T-cell (primary cell): ENCODE data around the genes LDHAL6B and GTF2A2.

DNA sequence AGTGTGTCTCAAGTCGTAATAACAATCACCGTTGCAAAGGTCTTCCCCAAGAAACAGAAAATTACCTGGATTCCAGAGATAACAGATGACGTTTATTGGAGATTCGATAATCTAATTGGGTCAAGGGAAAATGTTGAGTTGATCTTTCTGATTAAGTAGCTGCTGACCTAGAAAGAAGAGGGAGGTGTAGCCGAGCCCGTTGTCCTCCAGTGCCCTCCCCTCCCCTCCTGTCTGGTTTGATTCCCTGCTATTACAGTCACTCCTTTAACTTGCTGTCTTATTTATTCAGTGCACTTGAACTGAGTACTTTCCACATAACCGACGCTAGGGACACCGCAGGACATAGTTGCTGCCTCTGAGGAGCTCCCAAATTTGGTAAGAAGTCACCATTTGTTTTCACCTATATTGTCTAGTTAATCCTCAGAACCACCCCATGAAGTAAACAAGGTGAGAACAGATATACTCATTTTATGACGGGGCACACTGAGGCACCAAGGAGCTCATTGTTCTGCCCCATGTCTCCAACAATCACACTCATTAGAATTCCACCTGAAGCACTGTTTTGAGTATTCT lies 103.7 kb downstream of the AQP9 start:
- PRO-cap, 7 experiments: no peak in any of the 7 experiments

DNA sequence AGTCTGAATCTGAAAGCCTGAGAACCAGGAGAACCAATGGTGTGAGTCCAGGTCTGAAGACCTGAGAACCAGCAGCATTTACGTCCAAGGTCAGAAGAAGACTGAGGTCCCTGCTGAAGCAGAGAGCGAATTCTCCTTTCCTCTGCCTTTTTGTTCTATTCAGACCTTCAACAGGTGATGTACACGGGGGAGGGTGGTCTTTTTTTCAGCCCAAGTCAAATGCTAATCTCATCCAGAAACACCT lies 144.7 kb downstream of the AQP9 start:
- PRO-cap, 7 experiments: no peak in any of the 7 experiments

GRCh38 chr15:58447519-58448147 lies 15.8 kb downstream of the LIPC start:
- PRO-cap, 7 experiments: no peak in any of the 7 experiments

DNA sequence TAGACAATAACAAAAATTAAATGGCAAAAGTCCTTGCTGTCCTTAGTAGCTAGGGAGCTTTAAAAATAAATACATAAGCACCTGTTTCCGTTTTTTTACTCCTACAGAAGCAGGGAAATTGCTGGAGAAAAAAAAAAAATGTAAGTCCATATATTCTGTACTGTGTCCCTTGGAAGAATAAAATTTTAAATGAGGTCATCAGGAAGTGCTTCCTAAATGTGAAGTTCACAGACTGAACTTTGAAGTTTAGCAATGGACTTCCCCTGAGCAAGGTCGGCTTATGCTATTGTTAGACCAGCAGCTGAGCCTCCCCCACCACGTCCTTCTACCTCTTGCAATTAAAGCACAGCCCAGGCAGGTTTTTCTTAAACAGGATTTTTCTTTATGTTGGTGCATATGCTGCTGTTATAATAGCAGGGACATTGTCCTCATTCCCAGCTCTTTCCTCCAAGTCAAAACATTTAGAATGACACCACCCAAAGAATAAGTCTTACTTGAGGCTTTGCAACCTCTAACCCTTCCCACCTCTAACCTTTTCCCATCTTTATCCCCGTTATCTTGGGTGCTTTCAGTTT lies 26.3 kb downstream of the LIPC start:
- PRO-cap, 7 experiments: no peak in any of the 7 experiments

GRCh38 chr15:58473679-58474123 lies 41.9 kb downstream of the LIPC start:
- PRO-cap, 7 experiments: peak in 2 of 7 experiments; most common plus-strand start chr15:58474070 (in 1); most common minus-strand start chr15:58473909 (in 2)

- PRO-cap, 7 experiments: no peak in any of the 7 experiments
Measured at GRCh38 chr15:58477127-58477906, 45.5 kb downstream of the LIPC start.

- PRO-cap, 7 experiments: no peak in any of the 7 experiments
Measured at GRCh38 chr15:58546541-58547090, 114.8 kb downstream of the LIPC start.

GRCh38 chr15:58770821-58771060 lies 361 bp upstream of the MINDY2 start:
- PRO-cap, 7 experiments: peak in 1 of 7 experiments; most common minus-strand start chr15:58770968 (in 1)

DNA sequence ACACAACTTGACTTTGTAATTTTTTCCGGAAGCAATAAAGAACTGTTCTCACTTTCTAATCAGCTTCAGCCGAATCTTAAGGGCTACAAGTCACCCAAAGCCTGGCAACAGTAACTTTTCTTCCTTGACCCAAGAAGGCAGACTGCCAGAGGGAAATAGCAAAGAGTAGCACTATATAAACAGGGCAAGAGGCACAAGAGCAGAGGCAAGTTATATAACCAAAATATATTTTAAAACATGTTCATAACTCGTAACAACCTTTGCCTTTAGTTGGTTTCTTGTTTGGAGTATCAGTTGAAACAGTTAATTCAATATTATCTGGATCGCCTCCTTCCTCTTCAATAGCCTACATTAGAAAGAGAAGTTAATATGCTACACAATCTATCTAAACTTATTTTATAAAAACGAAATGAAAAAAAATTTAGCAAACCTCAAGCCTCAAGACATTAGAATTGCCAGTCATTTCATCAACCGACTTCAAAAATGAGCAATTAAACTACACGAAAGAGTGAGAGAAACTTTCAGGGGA lies 1.3 kb downstream of the SLTM start:
- PRO-cap, 7 experiments: no peak in any of the 7 experiments

- PRO-cap, 7 experiments: no peak in any of the 7 experiments
Measured at GRCh38 chr15:59124237-59124801, 19.4 kb downstream of the CCNB2 start.

- PRO-cap, 7 experiments: no peak in any of the 7 experiments
Measured at GRCh38 chr15:59206540-59206996, at the start of gene LDHAL6B. Gene LDHAL6B, plus strand, starts transcription at chr15:59206843.

DNA sequence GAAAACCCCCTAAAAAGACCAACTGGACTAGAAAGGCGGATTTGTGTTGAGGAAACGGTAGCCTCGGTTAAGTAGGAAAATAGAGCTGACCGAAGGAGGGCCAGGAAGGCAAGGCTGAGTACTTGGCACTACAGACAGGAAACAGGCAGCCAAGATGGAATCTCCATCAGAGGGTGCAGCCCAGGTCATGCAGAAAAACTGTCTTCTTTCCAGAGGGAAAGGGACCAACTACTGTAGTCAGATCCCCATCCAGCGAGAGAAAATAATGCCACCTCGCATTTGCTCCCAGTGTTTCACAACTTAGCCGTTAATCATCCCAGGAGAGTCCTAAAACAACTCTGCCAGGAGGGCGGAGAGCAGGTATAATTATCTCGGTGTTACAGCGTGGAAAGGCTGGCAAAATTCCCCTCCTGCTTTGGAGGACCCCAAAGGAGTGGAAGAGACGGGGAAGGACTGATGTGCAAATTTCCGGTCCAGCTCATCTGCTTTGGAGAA lies 77.3 kb downstream of the MYO1E start:
- PRO-cap, 7 experiments: no peak in any of the 7 experiments

DNA sequence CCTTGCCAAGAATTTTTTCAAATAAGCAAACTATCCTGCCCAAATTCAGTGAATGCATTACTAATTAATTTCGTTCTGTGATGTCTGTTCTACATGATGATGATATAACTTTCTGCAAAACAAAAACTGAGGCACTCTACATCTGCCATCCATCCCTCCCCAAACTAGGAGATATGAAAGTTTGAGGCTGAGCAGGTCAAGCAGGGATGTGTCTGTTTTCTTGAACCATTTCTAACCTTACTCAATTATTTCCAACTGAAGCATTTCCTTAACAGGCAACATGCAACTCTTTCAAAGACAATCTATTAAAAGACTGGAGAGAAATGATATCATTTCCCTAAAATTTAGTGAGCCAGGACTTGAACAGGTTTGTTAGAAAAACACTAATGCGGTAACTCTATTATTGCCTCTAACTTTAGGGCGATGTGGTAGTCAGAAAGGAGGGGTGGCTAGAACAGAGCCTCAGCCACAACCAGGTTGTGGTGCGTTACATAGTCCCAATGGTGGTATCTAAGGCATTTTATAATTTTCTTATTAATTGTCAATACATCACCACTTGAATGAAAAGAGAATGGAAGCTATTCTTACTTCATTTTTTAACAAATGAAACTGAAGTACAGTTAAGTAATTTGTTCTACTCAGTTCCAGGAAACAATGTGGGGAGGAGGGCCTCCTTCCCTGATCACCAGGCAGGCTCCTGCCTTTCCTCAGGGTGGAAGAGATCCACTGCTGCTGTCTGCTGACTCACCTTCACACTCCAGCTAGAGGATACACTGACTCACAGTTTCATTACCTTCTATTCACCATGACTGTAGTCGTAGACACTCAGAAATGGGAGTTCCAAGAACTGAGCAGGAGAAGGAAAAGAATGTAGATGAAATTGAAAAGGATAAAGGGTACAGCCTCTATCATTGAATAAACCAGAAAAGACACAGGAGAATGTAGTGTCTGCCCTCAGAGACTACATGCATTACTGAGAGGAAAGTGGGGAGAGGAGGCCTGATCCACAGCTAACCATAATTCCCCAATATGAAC lies 22.8 kb downstream of the MYO1E start:
- PRO-cap, 7 experiments: no peak in any of the 7 experiments

DNA sequence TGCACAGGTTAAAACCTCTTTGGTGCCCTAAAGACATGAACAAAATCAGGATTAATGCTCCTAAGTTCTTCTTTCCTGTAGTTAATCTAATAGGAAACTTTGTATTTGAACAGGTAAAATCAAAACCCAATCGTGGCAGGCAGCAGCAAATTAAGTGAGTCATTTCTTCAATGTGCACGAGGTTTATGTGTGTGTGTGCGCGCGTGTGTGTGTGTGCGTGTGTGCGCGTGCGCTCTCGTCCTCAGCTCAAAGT lies 851 bp downstream of the FAM81A start:
- PRO-cap, 7 experiments: no peak in any of the 7 experiments

- PRO-cap, 7 experiments: no peak in any of the 7 experiments
Measured at GRCh38 chr15:59553808-59554464, 57.6 kb upstream of the GCNT3 start.

GRCh38 chr15:59593168-59593560 lies 18.4 kb upstream of the GCNT3 start:
- PRO-cap, 7 experiments: no peak in any of the 7 experiments

- PRO-cap, 7 experiments: no peak in any of the 7 experiments
Measured at GRCh38 chr15:59625724-59626335, 14.2 kb downstream of the GCNT3 start.

- PRO-cap, 7 experiments: peak in 7 of 7 experiments; most common plus-strand start chr15:59657645 (in 4); most common minus-strand start chr15:59657515 (in 7)
Measured at GRCh38 chr15:59656929-59658040, at the start of gene GTF2A2. Gene GTF2A2, minus strand, starts transcription at chr15:59657515.

DNA sequence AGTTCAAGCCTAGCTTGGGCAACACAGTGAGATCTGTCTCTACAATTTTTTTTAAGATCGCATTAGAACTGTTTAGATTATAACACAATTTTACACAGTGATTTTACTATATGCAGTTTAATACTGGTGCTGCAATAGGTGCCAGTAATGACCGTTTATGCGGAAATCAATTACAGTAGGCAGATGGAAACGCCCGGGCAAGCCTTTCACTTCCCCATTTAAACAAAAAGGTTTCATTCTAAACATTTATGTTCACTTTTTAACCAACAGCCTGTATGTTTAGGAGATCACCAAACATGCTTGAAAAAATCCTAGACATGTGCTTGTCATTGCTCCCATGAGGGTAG lies 2.8 kb downstream of the BNIP2 start:
- PRO-cap, 7 experiments: no peak in any of the 7 experiments

DNA sequence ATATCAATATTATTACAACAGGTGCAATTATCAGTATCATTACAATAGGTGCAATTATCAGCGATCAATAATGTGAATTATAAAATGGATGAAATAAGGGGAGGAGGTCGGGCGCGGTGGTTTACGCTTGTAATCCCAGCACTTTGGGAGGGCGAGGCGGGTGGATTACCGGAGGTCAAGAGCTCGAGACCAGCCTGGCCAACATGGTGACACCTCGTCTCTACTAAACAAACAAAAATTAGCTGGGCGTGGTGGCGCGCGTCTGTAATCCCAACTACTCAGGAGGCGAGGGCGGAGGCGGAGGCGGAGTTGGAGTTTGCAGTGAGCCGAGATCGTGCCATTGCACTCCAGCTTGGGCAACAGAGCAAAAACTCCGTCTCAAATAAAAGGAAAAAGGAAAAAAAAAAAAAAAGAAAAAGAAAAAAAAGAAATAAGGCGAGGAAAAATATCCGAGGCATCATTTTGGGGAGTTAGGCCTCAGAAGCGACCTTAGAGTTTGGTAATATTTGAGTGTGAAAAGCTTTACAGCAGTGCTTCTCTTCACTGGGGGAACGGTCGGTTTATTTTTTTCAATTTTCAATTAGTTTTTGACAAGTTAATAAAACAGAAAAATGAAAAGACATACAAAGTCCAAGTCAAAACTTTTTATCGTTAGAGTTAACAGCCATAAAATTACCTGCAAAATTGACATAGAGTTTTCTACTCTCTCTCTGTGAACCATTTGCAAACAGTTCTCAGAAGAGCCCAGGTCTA lies 769 bp upstream of the BNIP2 start:
- PRO-cap, 7 experiments: peak in 7 of 7 experiments; most common plus-strand start position 280 of the sequence (in 2); most common minus-strand start position 240 of the sequence (in 7)